ENCODE results near the gene RALA.

DNA sequence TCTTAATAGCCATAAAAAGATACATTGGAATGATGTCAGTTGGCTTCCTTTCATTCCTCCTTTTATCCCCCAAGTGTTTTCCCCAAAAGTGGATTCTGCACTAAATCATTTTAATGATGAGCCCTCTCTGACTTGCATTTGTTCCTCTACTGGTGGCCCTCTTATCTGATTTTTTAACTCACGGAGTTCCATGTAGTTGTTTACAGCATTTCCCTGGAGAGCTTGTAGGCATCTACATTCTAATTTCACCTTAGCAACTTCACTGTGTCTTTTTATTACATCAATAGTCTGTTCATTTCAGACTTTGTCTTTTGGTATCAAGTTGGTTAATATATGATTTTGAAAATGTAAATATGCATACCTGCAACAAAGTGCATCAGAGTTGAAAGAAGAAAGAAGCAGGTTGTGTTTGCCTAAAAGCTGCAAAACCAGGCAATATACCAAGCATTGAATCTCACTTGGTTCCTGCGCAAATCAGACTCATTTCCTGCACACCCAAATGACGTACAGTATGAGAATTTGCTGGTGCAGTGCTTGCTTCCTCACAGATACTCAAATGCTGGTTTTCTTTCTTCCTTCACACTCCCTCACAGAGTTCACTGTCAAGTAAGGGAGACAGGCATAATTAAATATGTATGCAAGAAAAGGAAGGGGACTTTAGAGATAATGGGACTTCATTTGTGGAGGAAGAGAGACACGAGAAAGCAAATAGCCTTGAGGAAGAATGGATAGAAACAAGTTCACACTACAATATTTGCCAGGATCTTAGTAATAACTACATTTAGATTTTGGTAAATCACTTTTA, 56.6 kb upstream of the AOAH start:
- RRBS, 2 experiments: no CpG with 5 or more reads among the region's 4 CpGs

DNA sequence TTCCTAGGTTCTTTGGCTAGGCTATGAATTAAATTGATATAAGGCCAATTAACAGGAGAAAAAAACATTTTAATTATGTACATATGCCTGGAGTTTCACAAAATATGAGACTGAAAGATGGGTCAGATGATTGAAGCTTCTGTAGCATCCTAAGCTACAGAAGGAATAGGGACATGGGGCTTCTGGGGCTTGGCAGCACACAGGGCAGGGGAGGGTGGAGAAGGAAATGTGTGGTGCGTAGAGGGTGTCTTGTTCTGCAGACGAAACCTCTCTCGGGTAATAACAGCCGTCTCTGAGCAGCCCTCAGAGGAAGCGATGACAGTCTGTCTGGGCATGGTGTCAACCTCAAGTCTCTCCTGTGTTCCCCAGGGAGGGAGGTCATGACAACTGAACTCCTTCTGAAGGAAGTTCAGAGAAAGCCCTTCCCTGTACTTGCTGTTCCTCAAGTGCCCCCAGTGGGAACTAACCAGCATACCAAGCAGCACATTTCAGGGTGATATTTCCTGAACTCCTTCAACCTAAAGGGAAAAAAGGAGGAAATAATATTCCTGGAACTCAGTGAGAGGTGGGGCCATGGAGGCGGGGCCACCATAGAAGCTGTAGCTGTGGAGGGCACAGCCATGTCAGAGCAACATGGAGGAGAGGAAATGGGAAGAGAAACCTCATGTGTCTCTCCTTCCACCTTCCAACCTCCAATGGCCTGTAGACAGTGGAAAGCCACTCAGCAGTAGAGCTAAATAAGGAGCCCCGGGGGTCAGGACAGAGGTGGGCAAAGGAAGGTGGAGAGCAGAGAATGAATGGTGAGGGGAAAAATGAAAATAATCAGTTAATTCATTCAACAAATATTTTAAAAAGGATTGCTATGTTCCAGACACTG, 60.7 kb upstream of the AOAH start:
- RRBS, 2 experiments: no CpG with 5 or more reads among the region's 7 CpGs

GRCh38 chr7:37230343-37230616, 218.4 kb downstream of the ELMO1 start:
- RRBS, 2 experiments: no CpG with 5 or more reads among the region's 3 CpGs

DNA sequence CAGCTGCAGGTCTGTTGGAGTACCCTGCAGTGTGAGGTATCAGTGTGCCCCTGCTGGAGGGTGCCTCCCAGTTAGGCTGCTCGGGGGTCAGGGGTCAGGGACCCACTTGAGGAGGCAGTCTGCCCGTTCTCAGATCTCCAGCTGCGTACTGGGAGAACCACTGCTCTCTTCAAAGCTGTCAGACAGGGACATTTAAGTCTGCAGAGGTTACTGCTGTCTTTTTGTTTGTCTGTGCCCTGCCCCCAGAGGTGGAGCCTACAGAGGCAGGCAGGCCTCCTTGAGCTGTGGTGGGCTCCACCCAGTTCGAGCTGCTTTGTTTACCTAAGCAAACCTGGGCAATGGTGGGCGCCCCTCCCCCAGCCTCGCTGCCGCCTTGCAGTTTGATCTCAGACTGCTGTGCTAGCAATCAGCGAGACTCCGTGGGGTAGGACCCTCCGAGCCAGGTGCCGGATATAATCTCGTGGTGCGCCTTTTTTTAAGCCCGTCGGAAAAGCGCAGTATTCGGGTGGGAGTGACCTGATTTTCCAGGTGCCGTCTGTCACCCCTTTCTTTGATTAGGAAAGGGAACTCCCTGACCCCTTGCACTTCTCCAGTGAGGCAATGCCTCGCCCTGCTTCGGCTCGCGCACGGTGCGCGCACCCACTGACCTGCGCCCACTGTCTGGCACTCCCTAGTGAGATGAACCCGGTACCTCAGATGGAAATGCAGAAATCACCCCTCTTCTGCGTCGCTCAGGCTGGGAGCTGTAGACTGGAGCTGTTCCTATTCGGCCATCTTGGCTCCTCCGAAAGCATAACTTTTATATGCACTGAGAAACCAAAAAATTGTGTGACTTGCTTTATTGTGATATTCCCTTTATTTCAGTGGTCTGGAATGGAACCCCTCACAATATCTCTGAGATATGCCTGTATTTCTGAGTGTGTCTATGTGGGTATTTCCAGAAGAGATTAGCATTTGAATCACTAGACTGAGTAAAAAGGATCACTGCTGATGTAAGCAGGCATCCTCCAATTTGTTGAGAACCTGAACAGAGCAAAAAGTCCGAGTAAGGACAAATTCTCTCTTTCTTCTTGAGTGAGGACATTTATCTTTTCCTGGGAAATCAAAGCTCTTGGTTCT, 65.9 kb upstream of the GPR141 start:
- RRBS, 2 experiments: no CpG with 5 or more reads among the region's 32 CpGs

DNA sequence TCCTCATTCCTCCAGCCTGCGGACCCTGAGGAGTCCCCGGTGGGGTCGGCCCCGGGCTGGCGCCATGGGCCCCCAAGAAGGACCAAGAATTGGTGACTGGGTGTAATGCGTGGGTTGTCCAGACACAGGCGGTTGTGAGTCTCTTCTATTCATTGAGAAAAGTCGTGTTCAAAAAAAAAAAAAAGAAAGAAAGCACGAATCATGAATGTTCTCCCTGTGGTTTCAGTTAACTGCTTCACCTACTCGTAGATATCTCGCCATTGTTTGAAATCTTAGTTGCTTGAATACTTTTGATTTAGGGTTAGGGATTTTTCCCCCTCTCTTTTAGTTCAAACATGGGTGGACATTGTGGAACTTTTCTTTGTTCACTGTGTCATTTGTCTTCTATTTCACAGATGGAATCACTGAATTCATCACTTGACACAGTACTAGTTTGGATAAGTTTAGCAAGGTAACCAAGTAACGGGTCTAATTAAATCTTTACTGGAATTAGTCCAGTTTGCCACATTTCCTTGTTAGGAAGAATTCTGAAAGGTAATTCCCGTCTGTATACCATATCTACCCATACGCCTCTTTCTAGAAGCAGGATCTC, 746 bp downstream of the STARD3NL start:
- RRBS, 2 experiments: 2 to 3% methylated on average over 2 of the region's 14 CpGs

DNA sequence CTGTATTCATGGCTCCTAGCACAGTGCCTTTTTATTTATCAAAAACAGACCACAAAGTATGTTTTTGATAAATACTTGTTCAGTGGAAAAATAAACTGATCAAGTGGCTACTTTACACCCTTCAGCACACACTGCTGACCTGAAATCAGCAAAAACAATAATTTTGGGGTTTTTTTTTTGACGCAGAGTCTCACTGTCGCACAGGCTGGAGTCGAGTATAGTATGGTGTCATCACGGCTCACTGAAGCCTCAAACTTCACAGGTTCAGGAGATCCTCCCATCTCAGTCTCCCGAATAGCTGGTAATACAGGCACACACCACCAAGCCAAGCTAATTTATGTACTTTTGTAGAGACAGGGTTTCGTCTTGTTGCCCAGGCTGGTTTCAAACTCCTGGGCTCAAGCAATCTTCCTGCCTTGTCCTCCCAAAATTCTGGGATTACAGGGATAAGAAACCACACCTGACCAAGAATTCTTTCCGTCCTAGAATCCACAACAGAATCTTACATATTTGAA, 64.8 kb downstream of the STARD3NL start:
- RRBS, 2 experiments: no CpG with 5 or more reads among the region's 7 CpGs

DNA sequence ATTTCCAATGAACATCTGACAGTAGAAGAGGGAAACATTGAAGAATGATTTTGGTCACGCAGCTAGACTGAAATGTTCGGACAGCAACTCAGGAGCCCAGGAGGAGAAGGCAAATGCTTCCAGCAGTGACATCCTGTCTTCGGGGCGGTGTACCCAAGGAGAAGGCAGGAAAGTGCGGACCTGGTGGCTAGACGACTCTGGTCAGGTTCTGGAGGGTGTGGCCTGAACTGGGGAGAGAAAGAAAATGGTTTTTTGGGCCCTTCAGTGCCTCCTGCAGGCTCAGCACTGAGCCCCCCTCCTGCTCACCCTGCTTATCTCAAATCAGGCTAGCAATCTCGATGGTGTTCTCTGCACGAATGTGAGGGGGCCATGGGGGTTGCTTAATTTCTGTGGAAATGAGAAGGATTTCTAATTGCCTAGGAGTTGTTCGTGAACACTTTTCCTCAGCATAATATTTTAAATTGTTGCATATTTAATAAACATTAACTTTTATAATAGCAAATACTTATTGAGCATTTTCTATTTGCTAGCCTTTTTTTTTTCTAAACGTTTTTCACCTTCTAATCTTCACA, 122.2 kb downstream of the STARD3NL start:
- RRBS, 2 experiments: no CpG with 5 or more reads among the region's 10 CpGs

GRCh38 chr7:38349604-38350461, 171.8 kb downstream of the STARD3NL start:
- RRBS, 2 experiments: no CpG with 5 or more reads among the region's 12 CpGs

- RRBS, 2 experiments: no CpG with 5 or more reads among the region's 12 CpGs
Measured at GRCh38 chr7:38358232-38359270, 180.5 kb downstream of the STARD3NL start.

DNA sequence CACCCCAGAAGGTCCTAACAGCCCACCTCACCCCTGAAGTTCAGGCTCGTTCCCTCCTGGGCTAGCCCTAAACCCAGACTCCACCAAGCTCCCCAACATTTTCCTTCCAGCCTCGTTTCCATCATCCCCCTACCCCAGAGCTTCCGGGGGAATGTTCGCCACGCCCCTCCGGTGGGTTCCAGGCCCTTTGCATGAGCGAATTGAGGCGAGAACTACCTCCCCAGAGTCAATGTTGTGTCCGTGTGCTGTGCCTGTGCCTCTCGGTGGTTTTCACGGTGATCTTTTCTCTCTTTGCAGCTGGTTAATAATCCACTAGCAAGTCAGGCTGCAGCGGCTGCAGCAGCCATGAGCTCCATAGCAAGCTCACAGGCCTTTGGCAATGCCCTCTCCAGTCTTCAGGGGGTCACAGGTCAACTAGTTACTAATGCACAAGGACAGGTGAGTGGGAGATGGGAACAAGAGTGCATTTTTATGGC, 159.9 kb upstream of the YAE1 start:
- RRBS, 2 experiments: no CpG with 5 or more reads among the region's 12 CpGs

DNA sequence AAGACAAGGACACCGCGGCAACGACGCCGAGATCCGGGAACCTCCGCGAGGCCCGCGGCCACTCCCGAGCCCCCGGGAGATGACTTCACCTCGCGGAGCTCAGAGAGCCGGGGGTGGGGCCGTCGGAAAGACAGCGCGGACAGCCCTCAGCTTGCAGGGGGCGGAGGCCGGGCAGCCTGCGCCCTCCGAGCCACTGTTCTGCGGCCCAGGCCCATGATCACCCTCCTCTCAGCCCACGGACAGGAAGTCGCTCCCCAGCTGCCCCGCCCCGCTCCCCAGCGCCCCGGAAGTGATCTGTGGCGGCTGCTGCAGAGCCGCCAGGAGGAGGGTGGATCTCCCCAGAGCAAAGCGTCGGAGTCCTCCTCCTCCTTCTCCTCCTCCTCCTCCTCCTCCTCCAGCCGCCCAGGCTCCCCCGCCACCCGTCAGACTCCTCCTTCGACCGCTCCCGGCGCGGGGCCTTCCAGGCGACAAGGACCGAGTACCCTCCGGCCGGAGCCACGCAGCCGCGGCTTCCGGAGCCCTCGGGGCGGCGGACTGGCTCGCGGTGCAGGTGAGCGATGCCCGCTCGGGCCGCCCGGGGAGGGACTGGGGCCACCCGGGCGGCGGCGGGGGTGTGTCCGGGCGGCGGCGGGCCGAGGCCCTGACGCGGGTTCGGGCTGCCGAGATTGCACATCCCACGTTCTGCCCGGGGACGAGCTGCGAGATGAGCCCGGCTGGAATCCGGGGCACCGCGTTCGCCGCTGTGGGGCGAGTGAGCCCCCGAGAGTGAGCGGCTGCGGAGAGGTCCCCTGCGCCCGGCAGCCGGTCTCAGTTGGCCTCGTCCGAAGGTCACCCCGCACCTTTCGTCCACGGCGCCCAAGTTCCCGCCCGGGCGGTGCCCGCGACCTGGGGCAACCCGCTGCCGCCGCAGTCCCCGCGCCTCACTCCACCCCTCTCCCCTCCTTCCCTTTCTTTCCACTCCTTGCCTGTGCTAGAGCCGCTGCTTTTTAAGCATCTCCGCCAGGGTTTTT, at the start of gene RALA:
Gene RALA (plus strand): TSS at position 297 of the 1,010 bp plus-strand sequence.
- RRBS, 2 experiments: under 1 to 1% methylated on average over 57 to 59 of the region's 108 CpGs

GRCh38 chr7:39950426-39951441, 678 bp downstream of the CDK13 start:
- RRBS, 2 experiments: 1 to 2% methylated on average over 50 of the region's 124 CpGs

DNA sequence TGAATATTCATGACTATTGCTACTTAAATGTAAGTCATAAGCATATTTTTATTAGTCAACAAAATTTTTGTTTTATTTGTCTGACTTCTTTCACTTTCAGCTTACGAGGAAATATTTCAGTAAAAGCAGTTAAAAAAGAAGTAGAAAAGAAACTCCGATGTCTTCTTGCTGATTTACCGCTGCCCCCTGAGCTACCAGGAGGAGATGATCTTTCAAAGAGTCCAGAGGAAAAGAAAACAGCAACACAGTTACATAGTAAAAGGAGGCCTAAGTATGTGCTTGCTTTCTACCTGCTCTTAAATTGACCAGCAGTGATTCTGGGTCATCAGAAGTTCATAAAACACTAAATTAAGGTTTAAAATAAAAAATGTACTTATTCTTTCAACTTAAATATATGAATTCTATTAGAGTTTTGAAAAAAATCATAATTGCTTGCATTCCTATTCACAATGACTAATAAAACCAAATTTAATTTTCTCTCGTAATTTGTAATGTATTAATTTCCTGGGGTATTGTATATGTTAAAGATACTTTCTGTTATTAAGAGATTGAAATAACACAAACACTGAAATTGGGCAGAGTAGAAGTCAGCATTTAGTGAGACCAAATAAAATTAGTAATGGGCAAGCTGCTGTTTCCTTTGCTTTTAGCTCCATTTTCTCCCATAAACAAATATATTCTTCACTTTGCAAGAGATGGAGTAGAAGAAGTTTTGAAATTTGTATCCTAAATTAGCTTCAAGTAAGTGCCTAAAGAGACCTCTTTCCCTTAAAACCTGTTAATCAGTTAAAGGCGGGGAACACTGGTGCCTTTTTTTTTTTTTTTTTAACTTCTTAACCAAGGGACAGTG, 47.6 kb downstream of the CDK13 start:
- RRBS, 2 experiments: no CpG with 5 or more reads among the region's 5 CpGs

DNA sequence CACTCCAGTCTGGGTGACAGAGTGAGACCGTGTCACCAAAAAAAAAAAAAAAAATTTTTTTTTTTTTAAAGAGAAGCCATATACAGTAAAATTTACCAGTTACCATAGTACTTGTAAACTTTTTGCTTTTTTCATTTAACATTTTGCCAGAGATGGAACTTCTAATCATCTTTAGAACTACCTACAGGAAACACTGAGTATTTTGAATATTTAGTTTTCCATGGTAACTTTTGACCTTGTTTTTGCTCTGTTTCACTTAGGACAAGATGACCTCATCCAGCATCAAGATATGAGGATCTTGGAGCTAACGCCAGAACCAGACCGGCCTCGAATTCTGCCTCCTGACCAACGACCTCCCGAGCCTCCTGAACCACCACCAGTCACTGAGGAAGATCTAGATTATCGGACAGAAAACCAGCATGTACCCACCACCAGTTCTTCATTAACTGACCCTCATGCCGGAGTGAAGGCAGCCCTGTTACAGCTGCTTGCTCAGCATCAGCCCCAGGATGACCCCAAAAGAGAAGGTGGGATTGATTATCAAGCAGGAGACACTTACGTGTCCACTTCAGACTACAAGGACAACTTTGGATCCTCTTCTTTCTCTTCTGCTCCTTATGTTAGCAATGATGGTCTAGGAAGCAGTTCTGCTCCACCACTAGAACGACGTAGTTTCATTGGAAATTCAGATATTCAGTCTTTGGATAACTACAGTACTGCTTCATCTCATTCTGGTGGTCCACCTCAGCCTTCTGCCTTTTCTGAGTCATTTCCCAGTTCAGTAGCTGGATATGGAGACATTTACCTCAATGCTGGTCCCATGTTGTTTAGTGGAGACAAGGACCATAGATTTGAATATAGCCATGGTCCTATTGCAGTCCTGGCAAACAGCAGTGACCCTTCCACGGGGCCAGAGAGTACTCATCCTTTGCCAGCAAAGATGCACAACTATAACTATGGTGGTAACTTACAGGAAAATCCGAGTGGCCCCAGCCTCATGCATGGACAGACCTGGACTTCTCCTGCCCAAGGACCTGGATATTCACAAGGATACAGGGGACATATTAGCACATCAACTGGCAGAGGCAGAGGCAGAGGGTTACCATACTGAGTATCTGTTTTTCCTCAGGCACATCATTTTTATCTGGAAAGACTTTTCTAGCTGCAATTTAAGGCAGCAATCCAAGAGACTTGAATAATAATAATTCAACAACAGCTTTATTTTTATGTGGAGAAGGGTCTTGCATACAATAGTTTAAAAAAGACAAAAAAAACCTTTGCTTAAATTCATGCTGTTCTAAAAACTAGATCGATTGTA, 40.1 kb downstream of the MPLKIP start:
- RRBS, 2 experiments: no CpG with 5 or more reads among the region's 14 CpGs

DNA sequence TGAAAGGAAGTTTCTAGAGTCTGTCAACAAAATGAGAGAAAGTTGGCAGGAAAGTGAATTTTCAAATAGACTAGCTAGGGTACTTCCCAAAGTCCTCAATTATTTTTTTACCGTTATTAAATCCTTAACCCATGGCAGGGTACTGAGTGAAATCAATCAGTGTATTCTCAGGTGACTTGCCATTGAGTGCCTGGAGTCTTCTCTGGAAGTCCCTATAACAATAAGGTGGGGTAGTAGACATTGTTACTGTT, 622.0 kb downstream of the SUGCT start:
- RRBS, 2 experiments: no CpG with 5 or more reads among the region's 1 CpG

GRCh38 chr7:40898923-40899698, 764.3 kb downstream of the SUGCT start:
- RRBS, 2 experiments: no CpG with 5 or more reads among the region's 20 CpGs

DNA sequence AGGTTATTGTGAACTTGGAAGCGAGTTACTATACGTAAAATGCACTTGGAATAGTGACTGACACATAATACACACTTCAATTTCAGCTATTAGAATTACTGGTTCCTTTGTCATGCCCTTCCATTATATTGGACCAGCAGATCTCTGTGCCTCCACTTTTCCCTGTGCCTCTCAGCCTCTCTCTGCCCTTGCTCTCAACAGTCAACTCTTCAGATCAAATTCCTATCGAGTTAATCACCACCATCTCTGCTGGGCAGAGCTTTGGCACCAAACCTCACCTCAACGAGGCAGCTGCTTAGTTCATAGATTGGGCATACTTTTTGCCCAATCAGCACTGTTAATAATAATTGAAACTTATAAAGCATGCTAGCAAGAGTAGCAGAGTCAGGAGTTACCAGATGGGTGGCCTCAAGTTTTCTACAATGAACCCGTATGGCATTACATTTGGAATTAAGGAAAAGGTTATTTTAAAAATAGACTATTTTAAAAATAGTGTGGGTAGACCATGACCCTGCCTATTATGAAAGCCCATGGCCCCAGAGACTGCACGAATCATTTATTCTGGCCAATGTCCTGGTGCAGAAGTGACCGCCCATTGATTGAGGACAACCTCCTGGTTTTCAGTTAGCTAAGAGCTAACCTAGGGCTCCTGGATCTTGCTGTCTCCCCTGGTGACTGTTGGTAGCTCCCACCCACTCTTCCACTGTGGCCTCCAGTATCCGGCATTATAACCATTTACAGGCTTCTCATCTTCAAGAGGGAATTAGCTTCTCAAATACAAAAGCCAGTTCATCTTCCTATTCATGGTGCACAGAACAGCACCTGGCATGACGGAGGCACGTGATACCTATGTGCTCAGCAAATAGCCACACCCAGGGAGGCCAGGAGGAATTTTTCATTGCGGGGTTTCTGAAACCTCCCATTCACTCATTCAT, 265.4 kb downstream of the INHBA start:
- RRBS, 2 experiments: no CpG with 5 or more reads among the region's 11 CpGs

GRCh38 chr7:41705918-41706843, 3.3 kb upstream of the INHBA start:
- RRBS, 2 experiments: no CpG with 5 or more reads among the region's 25 CpGs

GRCh38 chr7:41881557-41882213, 178.8 kb upstream of the INHBA start:
- RRBS, 2 experiments: no CpG with 5 or more reads among the region's 12 CpGs

Measured in NT2/D1 (cell line).